Pulmonary artery (tissue), 1 donor: ENCODE data around the gene MGAT5B.

GRCh38 chr17:76681560-76682121 lies 29.1 kb downstream of the MXRA7 start:
- PRO-cap, result no peak

DNA sequence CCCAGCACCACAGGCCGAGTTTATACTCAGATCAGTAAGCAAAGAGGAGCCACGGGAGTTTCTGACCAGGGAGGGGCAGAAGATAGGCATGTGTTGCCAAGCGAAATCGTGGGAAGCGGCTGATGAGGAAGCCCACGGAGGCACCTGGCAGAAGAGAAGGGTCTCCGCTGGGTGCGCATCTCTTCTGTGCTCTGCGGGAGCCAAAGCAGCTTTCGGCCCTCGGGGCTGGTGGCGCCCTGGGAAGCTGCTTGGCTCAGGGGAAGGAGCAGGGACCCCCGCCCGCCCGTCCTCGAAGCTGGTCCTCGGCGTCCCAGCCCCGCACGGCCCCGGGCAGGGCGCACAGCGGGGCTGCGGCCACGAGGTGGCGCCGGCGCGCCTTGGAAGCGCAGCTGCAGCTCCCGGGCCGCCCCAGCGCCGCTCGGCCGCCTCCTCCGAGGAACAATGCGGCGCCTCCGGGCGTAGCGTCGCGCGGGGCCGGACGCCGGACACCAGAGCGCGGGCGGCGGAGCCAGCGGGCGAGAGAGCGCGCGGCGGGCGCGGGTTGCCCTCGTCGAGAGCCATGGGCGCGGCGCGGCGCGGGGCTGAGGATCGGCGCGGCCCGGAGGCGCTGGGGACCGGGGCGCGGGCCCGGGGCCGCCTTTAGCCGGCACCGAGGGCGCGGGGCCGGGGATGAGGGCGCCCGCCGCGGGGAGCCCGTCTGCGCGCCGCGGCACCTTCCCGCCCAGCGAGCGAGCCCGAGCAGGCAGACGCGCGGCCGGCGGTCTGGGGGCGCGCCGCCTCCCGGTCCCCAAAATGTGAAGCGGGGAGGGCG lies at the start of gene MGAT5B:
Gene MGAT5B (plus strand): TSS at position 417 of the 811 bp plus-strand sequence.
- PRO-cap, result no peak

DNA sequence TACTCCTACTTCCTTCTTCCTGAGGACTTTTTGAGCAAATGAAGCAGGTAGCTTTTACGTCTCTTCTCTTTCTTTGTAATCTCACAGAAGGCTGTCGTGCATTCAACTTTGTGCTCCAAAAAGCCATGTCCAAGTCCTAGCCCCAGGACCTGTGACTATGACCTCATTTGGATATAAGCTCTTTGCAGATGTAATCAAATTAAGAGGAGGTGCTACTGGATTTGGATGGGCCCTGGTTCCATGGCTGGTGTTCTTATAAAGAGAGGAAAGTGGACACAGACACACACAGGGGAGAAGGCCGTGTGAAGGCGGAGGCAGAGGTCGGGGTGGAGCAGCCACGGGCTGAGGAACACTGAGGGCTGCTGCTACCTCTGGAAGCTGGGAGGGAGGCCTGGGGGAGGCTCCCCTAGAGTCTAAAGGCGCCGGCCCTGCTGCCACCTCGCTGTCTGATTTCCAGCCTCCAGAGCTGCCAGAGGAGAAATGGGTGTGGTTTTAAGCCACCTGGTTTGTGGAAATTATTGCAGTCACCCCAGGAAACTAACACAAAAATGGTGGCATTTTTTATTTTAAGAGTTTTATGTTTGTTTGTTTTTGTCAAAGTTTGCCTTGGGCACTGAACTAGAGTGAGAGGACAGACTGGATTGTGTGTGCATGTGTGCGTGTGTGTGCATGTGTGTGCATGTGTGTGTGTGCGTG lies 32.2 kb downstream of the MGAT5B start:
- PRO-cap, result no peak

GRCh38 chr17:77096679-77097273 lies 44.0 kb upstream of the SEC14L1 start:
- PRO-cap, result no peak

DNA sequence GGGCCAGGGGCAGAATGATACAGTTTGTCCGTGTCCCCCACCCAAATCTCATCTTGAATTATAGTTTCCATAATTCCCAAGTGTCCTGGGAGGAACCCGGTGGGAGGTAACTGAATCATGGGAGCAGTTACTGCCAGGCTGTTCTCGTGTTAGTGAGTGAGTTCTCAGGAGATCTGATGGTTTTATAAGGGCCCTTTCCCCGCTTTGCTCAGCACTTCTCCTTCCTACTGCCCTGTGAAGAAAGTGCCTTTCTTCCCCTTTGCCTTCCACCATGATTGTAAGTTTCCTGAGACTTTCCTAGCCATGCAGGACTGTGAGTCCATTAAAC lies 28.9 kb upstream of the SEC14L1 start:
- PRO-cap, result no peak

- PRO-cap, result no peak
Observed at GRCh38 chr17:77200352-77200710, 59.6 kb downstream of the SEC14L1 start.

- PRO-cap, result no peak
Observed at GRCh38 chr17:77211671-77212161, 69.6 kb upstream of the SEPTIN9 start.

DNA sequence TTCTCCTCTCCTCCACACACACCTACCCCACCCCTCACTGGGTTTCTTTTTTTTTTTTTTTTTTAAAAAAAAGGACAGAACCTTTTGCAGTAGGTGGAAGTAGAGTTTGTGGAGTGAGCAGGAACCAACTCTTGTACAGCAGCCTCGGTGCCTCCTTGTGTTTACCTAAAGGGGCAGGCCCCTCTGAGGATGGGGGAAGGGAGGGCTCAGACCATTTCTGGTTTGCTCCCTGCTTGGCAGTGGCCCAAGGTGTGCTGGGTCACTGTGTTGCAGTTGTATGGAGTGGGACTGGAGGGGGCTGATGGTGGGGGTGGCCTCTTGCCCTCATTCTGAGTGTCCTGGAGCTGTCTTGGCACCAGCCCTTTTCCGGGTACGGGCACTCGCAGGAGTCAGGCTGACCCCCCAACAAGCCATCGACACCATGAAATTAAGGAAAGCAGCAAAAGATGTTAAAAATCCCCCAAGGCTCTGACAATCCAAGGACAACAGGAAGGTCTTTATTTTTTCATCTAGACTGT lies 1.9 kb downstream of the SEPTIN9 start:
- PRO-cap, result no peak

GRCh38 chr17:77366455-77367300 lies 85.4 kb downstream of the SEPTIN9 start:
- PRO-cap, result no peak

DNA sequence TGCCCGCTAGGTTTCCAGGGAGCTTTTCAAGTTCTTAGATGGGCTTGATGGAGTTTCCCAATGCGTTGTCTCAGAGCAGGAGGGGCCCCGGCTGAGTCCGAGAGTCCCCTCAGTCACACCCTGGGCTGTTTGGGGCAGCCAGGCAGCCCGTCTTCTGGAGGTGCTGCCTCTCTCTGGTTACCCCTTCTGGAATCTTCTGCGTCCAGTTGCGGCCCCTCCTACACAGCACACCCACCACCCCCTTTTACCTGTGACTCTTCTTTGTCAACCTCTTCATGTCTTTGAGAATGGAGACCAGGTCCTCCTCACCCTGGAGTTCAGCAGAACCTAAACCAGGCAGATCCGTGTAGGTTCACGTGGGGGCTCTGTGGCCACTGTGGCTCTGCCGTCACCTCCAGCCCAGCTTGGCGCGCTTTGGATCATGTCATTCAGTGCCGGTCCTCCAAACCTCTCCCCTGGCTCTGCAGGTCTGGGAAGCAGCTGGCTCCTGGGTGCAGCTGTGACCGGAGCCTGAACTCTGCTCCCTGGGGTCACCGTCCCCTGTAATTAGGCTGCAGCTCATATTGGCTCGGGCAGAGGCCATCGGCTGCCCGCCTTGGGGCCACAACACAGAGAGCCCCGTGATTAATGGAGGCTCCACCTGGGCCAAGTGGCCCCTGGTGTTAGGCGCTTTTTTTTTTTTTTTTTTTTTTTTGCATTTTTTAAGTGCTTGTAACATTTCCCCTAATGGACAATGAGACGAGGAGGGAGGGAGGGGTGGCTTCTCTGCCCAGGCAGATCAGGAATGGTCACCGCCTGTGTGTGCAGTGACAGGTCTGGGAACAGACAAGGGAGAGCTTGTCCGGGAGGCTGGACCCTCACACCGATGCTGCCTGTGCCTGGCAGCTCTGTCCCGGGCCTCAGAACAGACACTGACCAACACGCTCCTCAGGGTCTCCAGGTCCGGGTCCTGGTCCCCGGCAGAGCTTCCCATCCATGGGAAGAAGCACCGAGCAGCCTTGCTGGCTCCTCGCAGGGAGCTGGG lies 107.2 kb downstream of the SEPTIN9 start:
- PRO-cap, result unidirectional peak, plus-strand start at position 806 of the sequence

DNA sequence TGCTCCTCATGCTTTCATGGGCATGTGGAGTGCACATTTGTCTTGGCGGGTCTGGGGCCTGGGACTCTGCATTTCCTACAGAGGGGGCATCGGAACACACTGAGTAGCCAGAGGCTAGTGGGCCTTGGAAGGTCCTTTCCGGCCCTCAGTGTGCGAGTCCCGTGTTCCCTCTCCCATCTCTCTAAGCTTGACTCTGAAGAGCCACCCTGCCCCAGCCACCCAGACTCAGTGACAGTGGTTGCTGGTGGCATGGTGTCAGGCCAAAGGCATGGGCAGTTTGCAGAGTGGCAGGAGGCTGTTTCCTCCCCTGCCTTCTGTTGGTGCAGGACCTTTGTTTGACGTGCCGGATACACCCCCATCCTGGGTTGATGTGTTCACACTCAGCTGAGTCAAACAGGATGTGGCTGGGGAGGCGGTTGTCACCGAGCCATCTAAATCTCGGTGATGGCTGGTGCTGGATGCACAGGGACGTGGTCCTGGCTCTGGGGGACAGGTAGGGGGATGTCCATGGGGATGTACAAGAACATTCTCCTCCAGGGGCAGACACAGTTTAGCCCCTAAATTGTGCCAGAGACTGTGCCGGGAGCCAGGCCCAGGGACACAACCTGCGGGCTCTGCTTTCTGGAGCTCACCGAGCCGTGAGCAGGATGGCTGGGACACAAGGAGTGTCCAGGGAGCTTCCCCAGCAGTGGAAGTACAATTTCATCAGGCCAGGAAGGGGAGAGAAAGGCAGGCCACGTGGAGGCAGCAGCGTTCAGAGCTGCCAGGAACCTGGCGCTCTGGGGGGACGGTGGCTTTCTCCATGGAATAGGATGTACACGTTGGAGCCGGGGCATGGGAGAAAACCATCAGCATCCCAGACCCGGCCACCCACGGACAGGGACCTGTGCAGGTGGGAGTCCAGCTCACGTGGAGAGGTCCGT lies 123.6 kb downstream of the SEPTIN9 start:
- PRO-cap, result bidirectional peak, plus-strand start at position 396 of the sequence, minus-strand start at position 316 of the sequence

GRCh38 chr17:77409757-77410292 lies 128.5 kb downstream of the SEPTIN9 start:
- PRO-cap, result no peak

DNA sequence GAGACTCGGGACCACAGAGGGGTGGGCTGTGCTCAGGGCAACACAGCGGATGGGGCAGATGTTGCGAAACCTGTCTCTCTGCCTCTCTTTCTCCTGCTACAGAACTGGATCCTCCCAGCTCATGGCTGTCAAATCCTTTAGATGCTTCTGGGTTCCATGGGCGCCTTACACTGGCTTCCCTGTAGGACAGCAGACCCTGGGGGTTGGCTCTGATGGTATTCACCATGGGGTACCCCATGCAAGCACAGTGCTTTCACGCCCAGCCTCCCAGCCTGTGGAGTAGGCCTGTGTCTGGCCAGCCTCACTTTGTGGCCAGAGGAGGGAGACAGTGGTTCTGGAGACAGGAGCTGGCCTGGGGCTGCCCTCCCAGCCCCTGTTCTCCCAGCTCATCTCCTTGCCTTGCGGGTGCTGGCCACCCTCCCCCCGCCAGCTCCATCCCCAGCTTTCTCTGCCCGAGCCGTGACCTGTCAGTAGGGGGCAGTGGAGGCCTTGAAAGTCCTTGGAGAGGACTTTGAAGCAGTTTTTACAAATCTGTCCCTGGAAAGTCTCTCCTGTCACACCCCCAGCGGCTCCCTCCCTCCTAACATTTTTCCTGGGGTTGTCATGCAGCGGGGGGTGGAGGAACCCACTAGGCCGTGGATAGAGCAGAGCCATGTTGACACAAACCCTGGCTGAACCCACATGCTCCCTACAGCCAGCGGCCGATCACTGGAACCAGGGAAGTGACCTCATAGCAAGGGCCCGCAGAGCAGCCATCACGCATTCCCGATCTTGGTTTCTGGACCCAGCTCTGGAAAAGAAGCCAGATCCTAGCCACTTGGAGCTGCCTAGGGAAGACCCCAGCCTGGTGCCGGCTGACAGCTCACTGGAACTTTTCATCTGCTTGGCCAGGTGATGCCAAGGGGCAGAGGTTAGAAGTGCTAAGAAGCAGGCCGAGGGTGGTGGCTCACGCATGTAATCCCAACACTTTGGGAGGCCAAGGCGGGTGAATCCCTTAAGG lies 148.8 kb downstream of the SEPTIN9 start:
- PRO-cap, result no peak

DNA sequence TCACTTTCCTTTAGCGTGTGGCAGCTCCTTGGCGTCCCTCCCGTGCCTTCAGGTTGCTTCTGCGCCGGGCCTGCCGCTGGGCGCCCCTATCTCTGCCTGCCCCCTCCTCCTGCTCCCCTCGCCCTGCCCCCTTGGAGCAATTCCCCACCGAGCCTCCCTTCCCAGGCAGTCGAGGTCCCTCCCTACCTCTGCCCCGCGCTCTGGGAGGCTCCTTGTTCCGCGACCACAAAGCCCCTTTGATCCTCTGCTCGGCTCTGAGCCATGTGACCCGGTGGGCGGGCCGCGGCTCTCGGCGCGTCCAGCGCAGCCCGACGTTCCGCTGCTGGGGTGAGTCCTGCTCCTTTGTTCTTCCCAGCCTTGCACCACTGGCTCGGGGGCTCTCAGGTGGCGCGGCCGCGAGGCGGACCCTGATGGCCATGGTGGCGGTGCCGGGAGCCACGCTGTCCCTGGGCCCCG lies 169.9 kb downstream of the SEPTIN9 start:
- PRO-cap, result bidirectional peak, plus-strand start at position 314 of the sequence, minus-strand start at position 238 of the sequence

DNA sequence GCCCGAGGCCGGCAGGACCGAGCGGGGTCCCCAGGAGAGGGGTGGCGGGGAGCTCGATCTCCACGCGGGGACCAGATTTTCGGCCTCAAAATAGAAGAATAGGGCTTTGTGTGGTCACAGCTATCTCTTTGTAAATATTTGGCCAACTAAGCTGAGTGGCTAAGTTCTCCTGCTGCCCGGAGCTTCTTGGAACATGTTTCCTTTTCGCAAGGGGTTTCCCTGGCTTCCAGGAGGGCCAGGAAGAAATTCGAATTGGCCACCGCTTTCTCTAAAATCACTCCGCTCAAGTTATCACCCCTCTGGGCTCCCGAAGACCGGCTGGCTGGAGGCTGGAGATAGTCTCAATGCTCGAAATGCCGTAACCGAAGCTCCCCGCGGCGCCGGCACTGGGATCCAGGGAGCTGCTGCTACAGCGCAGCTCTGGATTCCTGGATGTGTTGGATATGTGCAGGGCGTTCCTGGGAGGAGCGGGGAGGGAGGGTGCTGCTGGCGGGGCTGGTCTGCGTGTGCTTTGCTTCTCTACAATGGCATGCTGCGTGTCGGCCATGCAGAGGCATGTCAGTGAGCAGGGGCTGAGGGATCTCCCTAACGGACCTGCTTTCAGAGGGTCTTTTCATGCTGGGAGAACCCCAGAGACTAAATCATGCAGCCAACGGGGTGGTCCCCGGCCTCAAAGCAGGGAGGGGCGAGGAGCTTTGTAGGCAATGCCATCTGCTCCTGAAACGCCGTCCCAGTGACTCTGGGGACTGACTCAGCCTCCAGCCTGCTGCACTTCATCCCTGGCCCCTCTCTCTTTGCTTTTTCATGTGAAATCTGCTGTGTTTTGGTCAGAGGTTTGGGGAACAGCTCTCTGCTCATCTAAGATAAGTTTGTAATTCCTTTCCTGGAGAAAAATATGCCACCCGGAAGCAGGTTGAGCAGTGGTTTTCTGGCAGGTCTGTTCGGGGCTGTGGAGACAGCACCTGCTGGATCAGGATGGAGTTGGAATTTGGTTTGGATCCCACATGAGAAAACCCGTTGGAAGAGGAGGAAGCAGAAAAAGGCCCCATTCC lies 170.7 kb downstream of the SEPTIN9 start:
- PRO-cap, result unidirectional peak, minus-strand start at position 436 of the sequence

- PRO-cap, result no peak
Observed at GRCh38 chr17:77461217-77461857, 180.0 kb downstream of the SEPTIN9 start.

- PRO-cap, result no peak
Observed at GRCh38 chr17:77610663-77610917, 329.3 kb downstream of the SEPTIN9 start.

DNA sequence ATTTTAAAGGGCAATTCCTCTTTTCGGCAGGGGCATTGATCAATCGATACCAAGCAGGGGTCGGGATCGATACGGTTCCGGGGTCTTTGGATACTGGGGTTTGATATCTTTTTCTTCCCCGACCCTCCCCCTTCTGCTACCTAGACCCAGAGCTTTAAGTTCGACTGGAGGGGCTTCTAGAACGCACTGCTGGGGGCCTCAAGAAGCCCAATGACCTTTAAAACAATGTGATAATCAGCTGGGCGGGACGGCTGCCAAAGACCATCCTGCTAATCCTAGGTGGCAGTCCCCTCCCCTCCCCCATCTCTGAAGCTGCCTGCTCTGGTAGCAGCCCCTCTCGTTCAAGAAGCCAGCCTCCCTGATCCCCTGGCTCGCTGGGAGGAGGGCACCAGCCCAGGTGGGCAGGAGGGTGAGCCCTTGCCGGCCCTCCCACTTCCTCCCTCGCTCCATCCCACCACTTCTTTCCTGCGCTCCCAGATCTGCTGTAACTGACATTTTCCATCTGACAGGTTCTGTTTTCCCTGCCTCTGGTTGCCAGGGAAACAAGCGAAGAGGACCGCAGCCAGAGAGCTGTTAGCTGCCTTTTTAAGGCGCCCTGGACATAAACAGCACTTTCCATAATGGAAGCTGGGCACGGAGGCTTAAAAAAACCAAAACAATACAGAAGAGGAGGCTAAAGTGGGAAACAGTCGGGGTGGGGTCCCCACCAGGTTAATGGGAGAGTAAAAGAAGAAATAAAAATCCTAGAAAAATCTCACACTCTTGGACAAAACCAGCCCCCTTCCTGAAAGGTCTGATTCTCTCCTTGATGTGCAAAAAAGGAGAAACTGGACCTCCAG lies 155.7 kb upstream of the TNRC6C start:
- PRO-cap, result no peak

DNA sequence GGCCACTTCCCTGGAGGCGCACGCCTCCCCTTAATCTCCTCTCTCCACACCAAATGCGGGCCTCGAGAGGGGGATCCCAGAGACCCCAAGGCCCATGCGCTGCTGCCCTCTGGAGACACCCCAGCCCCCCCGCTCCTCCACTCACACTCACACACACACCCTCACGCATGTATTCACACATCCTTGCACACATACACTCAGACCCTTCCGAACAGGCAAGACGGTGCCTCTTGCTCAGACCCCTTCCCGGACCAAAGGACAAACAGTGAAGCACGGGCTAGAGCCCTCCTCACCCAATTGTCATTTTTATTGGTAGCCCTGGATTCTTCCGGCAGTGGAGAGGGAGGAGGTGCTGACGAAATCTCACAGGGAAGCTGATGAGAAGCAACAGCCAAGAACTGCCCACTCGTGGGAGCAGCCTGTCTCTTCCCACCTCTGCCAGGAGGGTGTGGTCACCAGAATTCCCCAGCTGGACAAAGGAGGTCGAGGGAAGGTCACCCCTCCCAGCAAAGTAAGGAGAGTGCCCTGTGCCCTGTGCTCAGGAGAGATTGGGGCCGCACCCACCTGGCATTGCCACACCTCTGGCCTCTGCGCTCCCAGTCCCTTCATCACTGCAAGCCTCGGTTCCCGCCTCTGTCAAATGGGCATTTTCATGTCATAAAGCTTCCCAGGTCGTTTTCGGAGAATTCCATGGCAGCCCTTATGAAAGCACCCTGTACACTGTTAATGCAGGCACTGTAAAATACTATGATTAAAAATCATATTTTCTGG lies 135.9 kb upstream of the TNRC6C start:
- PRO-cap, result no peak

- PRO-cap, result unidirectional peak, minus-strand start at chr17:77831379
Observed at GRCh38 chr17:77831257-77831837, 127.2 kb upstream of the TNRC6C start.